Frontal cortex (tissue), 2 donors: Measurements from ENCODE around the genes MED27, TSC1 and OBP2B.

DNA sequence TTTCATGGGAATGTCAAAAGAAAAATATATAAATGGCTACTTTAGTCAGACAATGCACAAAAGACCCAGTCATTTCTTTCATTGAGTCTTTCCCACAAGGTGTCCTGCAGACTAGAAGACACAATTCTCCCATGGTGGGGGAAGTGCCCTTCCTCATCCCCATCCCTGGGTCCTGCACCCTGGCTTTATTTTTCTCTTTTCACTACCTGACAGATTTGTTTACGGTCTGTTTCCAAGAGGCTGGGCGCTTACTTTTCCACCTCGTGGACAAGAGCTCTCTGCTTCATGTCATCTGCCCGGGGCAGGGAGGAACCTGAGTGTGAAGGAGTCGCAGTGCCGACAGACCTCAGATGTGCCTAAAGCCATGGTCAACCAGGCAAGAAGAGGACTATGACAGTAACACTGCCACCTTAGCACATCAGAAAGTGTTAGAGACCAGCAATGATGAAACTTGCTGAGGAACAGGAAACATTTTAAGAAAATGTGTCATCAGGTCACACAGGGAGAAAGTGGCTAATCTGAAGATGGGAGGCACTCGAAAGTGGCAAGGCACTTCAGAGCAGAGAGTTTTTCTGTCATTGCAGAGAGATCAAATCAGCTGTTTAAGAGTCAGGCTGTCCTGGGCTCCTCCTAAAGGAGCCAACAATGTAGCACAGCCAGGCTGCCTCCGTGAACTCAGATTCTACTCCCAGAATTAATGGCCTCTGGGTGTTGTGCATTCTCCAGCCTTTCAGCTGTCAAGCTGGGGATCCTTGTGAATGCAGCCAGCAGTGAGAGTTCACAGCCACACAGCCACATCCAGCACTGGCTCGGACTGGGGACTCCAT is 94.8 kb downstream of the RAPGEF1 start:
- RAMPAGE, long total RNA: no peak

- RAMPAGE, long total RNA: no peak
Observed at GRCh38 chr9:131673373-131674169, 66.3 kb downstream of the RAPGEF1 start.

DNA sequence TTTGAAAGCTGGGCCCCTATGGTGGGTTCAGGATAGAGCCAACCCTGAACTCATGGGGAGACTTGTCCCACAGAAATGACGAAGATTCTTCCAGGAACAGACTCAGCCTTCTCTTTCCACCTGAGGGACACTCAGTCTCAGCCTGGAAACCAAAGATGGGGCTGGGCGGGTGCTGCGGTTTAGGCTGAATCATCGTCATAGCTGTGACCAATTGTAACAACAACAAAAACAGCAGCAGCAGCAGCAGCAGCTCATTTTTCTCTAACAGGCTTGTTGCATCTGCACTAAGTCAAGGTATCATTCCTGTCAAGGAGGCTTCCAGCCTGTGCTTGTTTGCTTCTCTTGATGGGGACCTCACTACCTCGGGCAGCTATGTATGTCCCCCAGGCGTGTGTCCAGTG is 99.8 kb upstream of the RAPGEF1 start:
- RAMPAGE, long total RNA: no peak

DNA sequence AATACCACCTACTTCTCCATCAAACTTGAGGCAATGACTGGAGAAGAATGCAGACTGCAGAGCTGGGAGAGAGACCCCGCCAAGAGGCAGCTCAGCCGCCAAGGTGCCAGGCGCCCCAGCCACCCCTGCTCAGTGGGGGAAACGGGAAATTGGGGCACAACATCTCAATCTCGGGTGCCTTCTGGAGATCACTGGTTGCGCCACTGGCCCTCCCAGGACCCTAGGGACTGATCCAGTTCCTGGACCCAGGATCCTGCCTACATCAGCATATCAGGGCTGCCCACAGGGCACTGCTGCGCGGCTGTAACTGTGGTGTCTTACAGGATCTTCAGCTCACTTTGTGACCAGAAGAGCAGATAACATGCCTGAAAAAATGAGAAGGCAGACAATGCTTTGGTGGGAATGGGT is 135.1 kb upstream of the RAPGEF1 start:
- RAMPAGE, long total RNA: no peak

GRCh38 chr9:132078852-132080279 is at the start of gene MED27:
TSS of gene MED27 (minus strand) at chr9:132079867.
- RAMPAGE, long total RNA: no peak

DNA sequence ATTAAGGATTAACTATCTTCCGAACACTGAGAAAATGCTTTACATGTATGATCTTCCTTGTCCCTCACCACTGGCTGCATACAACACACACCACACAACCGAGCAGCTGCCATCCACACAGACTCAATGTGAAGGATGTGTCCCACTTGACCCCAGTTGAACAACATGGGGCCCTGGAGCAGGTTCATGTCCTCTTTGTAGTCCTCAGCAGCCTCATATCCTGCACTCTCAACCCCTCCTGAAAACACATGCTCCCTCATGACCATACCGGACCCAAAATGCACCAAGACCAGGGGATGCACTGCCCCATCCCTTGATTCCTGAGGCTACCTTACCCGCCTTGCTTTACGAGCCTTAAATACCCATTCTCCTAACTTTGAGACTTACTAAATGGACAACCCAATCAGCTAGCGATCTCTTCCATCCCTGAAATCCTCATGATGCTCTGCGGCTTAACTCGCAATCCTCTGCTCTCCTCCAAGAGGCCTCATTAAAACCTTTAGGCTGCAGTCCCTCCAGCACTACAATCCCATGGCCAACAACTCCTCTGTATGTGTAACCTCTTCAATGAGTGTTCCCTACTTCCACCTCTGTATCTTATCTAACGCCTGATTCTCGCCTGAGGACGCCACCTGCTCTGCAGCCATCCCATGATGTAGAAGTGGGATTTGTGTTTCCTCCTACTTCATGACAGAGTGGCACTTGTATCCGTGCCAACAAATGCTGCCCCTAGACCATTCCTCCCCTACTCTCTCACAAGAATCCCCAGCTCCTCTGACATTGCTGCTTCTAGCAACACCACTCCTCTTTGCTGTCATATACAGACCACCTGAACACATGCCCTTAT is 78.8 kb downstream of the SETX start:
- RAMPAGE, long total RNA: no peak

GRCh38 chr9:132318896-132319917 is 35.6 kb downstream of the SETX start:
- RAMPAGE, long total RNA: no peak

- RAMPAGE, long total RNA: no peak
Observed at GRCh38 chr9:132349049-132349620, 5.7 kb downstream of the SETX start.

- RAMPAGE, long total RNA: no peak
Observed at GRCh38 chr9:132353069-132354223, 1.3 kb downstream of the SETX start.

DNA sequence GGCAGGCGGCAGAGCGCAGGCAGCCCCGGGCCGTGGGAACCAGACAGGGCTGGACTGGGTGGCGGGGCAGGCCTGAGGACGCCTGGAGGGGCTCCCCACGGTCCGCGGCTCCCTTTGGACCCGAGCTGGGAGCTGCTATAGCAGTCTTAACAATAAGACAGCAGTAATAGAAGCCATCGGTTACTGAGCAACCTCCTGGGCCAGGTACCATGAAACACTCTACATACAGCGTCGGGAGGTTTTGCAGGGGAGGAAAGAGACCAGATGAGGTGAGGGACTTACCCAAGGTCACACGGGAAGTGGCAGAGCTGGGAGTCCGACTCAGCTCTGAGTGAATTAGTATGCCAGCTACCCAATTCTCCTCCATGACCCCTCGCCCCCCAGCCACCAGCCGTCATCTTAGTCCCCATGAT is 77.0 kb downstream of the CFAP77 start:
- RAMPAGE, long total RNA: no peak

DNA sequence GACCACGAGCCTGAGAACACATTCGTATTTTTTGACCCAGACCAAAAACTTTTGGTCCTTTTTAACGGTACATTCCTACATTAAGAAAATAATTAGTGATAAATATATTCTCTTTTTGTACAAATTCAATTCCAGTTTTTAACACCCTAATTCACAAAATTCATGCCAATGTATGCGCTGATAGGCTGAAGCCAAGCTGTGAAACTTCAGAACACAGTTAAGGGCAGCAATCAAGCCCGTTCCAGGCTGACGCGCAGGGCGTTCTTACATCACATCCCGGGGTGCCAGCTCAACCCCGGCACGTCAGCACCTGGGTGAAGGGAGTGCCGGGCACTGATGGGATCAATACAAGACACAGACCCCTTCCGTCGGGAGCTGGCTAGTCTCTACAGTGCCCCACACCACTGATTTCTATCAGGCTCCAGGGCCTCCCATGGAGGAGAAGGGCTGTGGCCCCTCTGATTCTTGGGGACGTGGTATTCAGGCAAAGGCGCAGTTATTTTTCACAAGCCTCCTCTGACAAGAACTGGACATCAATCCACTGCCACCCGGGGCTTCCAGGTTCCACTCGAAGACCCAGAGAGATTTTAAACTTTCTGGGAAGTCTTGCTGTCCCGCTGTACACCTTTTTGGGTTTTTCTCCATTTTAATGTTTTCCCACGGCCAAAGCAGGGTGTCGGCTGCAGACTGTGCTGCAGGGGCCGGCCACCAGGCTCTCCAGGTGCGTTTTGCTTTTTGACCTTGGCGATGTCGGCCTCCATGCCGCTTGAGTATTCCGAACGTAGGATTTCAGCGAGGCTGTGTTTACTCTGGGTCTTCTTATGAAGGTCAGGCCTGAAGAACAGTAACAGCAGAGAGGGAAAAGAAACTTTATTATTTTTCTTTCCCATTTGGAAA is 12.1 kb downstream of the BARHL1 start:
- RAMPAGE, long total RNA: no peak

GRCh38 chr9:132716796-132717158 is 46.5 kb downstream of the GTF3C4 start:
- RAMPAGE, long total RNA: no peak

DNA sequence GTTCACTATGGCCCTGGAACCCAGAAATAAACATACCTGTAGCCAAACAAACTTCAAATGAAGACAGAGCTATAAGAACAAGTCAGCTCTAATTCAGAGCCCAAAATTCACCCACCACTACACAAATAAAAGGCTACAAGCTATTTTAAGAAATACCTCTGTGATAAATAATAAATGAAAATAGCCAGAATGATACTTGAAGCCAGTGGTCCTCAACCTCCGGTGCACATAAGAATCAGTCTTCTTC is 2.4 kb downstream of the TSC1 start:
- RAMPAGE, long total RNA: no peak

- RAMPAGE, long total RNA: no peak
Observed at GRCh38 chr9:132944406-132945223, at the start of gene TSC1. TSS of gene TSC1 (minus strand) at chr9:132944616.

GRCh38 chr9:132945224-132945770 is 881 bp upstream of the TSC1 start:
- RAMPAGE, long total RNA: no peak

DNA sequence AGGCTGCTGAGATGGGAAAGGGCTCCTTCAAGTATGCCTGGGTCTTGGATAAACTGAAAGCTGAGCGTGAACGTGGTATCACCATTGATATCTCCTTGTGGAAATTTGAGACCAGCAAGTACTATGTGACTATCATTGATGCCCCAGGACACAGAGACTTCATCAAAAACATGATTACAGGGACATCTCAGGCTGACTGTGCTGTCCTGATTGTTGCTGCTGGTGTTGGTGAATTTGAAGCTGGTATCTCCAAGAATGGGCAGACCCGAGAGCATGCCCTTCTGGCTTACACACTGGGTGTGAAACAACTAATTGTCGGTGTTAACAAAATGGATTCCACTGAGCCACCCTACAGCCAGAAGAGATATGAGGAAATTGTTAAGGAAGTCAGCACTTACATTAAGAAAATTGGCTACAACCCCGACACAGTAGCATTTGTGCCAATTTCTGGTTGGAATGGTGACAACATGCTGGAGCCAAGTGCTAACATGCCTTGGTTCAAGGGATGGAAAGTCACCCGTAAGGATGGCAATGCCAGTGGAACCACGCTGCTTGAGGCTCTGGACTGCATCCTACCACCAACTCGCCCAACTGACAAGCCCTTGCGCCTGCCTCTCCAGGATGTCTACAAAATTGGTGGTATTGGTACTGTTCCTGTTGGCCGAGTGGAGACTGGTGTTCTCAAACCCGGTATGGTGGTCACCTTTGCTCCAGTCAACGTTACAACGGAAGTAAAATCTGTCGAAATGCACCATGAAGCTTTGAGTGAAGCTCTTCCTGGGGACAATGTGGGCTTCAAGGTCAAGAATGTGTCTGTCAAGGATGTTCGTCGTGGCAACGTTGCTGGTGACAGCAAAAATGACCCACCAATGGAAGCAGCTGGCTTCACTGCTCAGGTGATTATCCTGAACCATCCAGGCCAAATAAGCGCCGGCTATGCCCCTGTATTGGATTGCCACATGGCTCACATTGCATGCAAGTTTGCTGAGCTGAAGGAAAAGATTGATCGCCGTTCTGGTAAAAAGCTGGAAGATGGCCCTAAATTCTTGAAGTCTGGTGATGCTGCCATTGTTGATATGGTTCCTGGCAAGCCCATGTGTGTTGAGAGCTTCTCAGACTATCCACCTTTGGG is 10.8 kb upstream of the GTF3C5 start:
- RAMPAGE, long total RNA: no peak

DNA sequence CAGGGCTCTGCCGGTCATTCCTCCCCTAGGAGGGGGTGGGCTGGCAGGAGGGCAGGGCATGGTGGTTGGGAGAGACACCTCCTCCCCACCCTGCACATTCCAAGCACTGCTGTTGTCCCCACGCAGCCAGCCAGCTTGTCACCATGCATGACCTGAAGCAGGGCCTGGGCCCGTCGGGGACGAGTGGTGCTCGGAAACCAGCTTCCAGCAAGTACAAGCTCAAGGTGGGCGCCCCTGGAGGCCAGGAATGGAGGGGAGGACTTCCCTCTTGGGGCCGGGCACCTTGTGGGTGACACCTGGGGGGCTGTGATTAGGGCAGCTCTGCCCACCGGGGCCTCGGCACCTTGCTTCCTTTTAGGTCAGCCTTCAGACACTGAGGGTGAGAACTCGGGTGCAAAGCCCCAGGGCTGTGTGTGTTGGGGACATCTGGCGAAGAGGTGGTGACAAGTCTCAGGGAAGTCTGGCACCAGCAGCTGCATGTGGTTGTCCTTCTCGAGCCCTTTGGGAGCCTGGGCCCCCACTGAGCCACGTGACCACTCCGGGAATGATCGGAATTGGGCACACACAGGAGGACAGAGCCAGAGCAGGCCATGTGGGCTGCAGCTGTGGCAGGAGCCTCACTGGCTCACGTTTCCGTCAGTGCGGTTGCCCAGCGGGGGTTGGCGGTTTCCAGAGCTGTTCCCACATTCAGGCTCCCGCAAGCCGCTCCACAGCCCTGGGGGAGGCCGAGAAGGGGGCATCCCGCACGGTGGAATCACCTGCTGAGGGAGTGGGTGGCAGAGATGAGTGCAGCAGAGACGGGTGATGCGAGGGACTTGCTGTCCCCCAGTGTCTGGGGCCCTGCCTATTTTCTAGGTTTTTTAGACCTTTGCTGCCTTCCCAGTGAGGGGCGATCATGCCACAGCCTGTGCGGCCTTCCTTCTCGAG is 6.9 kb upstream of the CEL start:
- RAMPAGE, long total RNA: no peak

DNA sequence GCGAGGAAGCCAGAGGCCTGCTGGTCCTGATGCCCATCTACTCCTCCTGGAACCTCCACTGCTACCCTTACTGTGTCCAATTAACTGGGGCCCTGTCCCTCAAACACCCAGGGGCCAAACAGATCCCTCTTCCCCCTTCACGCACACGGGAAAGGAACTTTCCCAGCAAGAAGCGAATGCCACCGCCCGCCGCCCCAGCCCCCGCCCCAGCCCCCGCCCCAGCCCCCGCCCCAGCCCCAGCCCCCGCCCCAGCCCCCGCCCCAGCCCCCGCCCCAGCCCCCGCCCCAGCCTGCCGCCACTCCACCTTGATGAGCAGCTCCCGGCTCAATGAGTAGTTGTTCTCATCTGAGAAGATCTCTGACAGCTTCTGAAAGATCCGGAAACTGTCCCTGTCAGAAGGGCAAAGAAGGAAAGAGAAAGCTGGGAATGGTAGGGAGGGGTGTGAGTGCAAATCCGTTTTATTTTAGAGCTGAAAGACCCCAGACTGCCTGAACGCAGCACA is 15.4 kb downstream of the RALGDS start:
- RAMPAGE, long total RNA: no peak

DNA sequence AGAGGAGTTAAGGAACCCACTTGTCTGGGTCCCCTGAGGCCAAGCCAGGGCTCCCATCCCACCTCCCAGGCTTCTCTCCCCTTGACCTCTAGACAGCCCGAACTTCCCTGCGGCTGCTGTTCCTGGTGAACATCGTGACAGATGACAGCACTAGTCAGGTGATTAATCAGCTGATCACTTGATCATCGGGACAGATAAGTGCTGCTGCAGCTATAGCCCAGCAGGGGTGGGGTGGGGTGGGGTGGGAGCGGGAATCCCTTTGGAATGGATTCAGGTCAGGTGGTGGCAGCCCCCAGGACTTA is 18.8 kb upstream of the RALGDS start:
- RAMPAGE, long total RNA: no peak

- RAMPAGE, long total RNA: no peak
Observed at GRCh38 chr9:133208739-133209798, at the start of gene OBP2B. TSS of gene OBP2B (minus strand) at chr9:133209250.